CD14-positive monocyte (primary cell): ENCODE results near the genes OR51D1, OR51E1 and OR51B5.

GRCh38 chr11:3124506-3124788 lies 40.7 kb downstream of the OSBPL5 start:
- CAGE, long polyA plus RNA = no peak

DNA sequence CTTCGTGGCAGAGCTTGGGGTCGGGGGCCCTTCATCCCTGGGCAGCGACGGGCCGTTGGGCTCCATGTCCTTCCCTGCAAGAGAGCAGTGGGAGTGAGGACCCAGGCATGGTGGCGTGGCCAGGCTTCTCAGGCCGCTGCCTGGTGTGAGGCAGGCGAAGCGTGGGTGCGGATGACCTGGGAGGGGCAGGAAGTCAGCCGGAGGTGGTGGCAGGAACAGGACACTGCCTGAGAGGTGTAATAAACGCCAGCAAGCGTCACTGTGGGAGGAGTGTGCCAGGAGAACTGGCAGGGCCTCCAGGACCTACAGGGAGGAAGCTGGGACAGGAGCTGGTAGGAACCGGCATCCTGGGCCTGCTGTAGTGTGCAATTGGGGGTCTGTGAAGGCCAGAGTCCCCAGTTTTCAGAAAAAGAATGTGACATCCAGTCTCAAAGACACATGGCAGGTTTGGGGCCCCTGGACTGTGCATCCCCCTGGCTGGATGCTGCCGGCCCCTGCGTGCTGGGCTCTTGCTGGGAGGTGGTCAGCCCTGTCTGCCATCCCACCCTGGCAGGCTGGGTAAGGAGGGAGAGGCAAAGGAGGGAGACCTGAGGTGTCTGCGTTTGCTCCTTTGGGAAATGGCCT lies 38.5 kb downstream of the OSBPL5 start:
- CAGE, long polyA plus RNA = no peak

DNA sequence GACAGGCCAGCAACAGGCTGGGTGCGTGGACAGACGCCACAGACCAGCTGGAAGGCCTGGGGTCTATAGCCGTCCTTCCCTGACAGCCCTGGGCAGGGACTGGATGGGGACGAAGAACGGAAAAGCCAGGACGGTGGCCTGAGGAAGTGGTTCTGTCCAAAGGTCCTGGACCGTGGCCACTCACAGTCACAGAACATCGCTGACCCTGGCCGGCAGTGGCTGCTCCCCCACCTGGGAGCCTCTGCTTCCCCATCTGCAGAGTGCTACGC lies 37.8 kb downstream of the OSBPL5 start:
- CAGE, long polyA plus RNA = no peak

DNA sequence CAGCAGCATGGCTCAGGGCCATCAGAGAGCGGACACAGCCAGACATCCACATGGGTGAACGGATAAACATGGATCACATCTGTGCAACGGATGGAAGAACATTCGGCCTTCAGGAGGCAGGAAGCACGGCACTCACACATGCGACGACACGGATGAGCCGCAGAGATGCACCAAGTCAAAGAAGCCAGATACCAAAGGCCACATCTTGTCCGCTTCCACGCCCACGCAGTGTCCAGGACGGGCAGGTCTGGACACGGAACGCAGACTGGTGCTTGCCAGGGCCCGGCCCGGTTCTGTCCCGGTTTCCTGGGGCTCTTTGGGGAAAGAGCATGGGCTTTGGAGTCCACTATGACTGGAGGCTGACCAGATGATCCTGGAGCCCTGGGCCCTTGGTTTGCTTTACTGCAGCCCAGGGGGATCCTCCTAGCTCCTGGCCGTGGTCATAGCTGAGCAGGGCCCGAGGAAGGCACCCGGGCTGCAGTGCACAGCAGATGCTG lies 21.7 kb downstream of the OSBPL5 start:
- CAGE, long polyA plus RNA = no peak

GRCh38 chr11:3421603-3422118 lies 42.7 kb upstream of the ZNF195 start:
- CAGE, long polyA plus RNA = no peak

- CAGE, long polyA plus RNA = no peak
These were observed 97.8 kb upstream of the ZNF195 start for GRCh38 chr11:3476543-3477420.

DNA sequence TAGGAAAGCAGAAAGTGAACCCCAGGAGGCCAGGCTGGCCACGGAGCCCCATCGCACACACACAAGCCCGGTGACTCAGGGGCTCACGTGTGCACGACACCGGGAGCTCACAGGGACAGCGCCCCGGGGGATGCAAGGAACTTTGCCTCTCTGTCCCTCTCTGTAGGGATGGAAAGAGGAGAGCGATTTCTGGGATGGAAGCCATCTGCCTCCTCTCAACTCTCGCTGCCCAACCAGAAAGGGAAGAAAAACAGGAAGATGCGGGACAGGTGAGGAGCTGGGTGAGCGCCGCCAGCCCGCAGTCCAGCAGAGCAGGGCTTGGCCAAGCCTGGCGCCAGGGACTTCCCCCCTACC lies 61.6 kb downstream of the ART5 start:
- CAGE, long polyA plus RNA = no peak

- CAGE, long polyA plus RNA = no peak
These were observed 21.2 kb downstream of the NUP98 start for GRCh38 chr11:3776215-3776521.

GRCh38 chr11:3791274-3791704 lies 6.1 kb downstream of the NUP98 start:
- CAGE, long polyA plus RNA = no peak

- CAGE, long polyA plus RNA = no peak
These were observed 1.2 kb downstream of the NUP98 start for GRCh38 chr11:3795932-3796685.

DNA sequence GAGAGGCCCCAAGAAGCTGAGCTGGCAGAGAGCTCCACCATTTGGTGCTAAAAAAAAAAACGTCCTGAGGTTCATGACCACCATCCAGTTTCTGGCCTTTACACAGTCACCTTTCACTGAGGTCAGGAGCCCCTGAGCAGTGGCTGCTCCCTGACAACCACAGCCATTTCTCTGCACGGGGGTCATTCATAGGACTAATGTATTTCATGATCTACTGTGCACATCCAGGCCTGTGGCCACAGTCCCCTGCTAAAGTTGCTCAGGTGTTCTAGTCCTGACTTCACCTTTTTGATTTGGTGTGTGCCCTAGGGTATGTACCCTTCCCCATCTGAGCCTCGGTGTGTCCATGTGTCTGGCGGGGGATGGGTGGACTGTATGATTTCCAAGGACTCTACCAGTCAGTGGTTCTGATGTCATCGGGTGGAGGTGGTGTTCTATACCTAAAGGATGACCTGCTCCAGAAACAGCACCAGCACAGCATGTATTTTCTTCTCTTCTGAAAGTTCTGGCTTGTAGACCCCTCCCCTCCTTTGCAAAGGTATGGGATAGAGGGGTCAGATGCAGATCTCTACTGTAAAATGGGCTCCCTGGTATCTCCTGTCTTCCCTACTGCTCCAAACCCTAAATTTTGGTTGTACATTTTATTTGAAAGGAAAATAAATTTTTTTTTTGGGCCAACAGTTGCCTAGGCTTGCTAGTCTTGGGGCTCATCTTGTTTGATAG lies 14.9 kb downstream of the RHOG start:
- CAGE, long polyA plus RNA = no peak

DNA sequence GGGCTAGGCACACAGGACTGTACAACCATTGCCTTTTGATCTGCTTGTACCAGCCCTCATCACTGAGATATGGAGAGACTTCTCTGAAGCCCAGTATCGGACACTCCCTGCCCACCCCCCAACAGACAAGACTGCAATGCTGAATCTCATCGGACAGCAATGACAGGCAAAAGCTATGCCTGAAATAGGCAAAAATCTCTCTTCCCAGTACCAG lies 6.5 kb downstream of the RHOG start:
- CAGE, long polyA plus RNA = no peak

GRCh38 chr11:3903004-3903893 lies 47.8 kb downstream of the STIM1 start:
- CAGE, long polyA plus RNA = no peak

DNA sequence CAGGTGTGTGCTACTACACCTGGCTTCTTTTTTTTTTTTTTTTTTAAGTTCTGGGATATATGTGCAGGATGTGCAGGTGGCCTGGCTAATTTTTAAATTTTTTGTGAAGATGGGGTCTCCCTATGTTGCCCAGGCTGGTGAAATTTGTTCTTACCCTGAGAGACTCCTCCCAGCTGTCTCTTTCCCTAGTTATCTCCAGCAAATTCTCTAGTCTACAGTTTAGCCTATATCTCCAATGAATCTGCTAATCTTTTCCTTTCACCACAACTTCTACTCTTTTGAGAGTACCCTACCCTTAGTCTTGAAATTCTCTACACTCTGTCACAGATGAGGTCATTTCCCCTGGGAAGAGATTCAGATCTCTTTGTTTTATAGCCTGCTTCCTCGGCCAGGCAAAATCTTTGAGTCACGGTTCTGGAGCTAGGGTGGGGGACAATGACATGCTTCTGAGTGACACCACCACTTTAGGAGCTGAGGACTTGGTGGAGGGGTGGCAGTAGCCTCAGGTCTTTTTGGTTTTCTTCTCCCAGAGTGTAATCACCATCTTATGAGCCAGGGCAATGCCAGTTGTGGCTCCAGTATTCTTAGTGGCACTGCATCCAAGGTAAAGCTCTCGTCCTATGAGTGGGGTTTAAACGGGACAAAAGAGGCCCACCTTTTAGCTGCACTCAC lies 98.7 kb upstream of the RRM1 start:
- CAGE, long polyA plus RNA = no peak

- CAGE, long polyA plus RNA = no peak
These were observed 36.5 kb upstream of the RRM1 start for GRCh38 chr11:4058089-4058494.

- CAGE, long polyA plus RNA = no peak
These were observed 10.4 kb downstream of the OR52K2 start for GRCh38 chr11:4459524-4459884.

DNA sequence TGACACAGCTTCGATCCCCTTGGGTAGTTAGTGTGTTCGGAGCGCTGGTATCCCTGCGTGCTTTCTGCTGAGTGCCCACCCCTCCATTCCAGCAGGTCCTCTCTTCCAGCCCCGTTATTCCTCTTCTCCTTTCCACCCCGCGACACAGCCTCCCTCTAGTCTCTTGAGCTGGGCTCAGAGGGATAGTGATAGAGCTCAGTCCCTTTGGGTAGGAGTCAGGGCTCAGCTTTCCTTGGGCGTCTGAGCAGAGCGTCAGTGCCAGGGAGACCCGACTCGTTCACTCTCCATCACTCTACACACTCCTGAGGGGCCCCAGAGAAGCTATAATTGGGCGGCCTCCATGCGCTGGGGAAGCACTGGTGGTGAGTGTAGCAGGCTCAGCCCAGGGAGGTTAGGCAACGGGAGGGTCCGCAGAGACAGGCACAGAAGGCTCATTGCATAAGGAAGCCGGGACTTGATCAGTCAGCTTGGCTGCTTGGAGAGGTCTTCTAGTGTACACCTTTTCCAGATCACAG lies at the start of gene OR51D1:
OR51D1 (plus strand) TSS at position 373 of the 515 bp plus-strand sequence.
- CAGE, long polyA plus RNA = no peak

DNA sequence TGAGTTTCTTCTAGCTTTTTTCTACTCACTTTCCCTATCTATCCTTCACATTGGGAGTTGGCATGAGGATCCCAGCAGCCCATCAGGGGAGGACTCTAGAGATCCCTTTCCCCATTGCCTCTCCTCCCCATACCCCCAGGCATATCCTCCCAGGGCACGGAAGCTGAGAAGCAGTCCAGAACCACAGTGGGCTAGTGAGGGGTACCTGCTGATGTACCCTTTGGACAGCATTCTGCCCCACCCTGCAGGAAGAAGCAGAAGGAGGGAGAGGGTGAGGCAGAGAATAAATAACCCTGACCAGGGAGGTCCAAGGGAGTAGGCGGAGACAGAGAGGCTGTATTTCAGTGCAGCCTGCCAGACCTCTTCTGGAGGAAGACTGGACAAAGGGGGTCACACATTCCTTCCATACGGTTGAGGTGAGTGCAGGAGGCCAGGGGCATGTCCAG lies at the start of gene OR51E1:
OR51E1 (plus strand) TSS at position 368 of the 446 bp plus-strand sequence.
- CAGE, long polyA plus RNA = no peak

DNA sequence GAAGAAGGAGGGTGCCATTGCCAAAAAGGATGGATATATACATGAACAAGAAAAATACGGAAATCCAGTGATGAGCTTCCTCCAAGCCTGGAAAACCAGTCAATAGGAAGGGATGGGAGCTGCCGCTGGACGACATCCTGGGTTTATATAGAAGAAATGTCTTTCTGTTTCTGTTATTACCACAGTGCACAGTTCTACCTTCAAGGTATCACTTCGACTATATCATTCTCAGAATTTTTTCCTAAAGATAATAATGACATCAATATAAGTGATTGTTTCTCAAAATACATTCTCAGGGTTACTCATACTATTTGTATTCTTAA lies at the start of gene OR51B5:
OR51B5 (minus strand) TSS at position 136 of the 323 bp plus-strand sequence.
- CAGE, long polyA plus RNA = no peak

DNA sequence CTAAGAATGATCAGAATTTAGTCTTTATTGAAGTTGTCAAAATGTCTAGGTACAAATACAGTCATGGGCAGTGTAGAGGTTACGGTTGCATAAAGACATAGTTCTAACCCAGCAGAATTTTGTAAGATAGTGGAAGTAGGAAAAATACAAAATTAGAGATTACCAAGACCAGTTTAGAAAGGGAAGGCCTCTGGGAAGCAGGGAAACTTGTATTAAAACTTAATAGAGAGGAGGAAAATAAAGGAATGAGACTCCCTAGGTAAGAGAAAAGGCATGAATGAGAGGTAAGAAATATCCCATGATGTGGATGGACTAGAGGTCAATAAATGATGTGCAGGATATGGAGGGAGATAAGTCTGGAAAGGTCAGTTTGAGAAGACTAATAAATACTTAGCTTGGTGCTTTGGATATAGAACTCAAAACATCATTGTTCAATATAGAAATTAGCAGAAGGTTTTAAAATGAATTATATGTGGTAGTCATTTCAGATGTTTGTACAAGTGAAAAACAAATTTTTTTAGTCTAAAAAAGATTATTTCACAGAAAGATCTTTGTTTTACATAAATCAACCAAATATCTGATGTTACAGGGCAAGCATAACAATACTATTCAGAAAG lies 309 bp upstream of the OR52D1 start:
- CAGE, long polyA plus RNA = no peak